Heart left ventricle (tissue), 7 donors: ENCODE data around the gene LYST.

GRCh38 chr1:234865933-234866906, 256.2 kb upstream of the IRF2BP2 start:
- PRO-cap, 6 experiments: peak in 1 of 6 experiments; most common plus-strand start chr1:234866683 (in 1); most common minus-strand start chr1:234866422 (in 1)
- RAMPAGE, long total RNA, 2 experiments: no peak in any of the 2 experiments
- RRBS: no CpG with 5 or more reads among the region's 19 CpGs

GRCh38 chr1:234875258-234876078, 253.2 kb downstream of the TOMM20 start:
- PRO-cap, 6 experiments: peak in 1 of 6 experiments; most common plus-strand start chr1:234875913 (in 1)
- RAMPAGE, long total RNA, 2 experiments: no peak in any of the 2 experiments
- RRBS: no CpG with 5 or more reads among the region's 23 CpGs

GRCh38 chr1:234961704-234963085, 166.4 kb downstream of the TOMM20 start:
- PRO-cap, 6 experiments: peak in 4 of 6 experiments; most common plus-strand start chr1:234962260 (in 2); most common minus-strand start chr1:234962159 (in 2)
- RAMPAGE, long total RNA, 2 experiments: no peak in any of the 2 experiments
- RRBS: no CpG with 5 or more reads among the region's 19 CpGs

- PRO-cap, 6 experiments: no peak in any of the 6 experiments
- RAMPAGE, long total RNA, 2 experiments: no peak in any of the 2 experiments
- RRBS: no CpG with 5 or more reads among the region's 3 CpGs
Observed at GRCh38 chr1:234980413-234980699, 148.3 kb downstream of the TOMM20 start.

DNA sequence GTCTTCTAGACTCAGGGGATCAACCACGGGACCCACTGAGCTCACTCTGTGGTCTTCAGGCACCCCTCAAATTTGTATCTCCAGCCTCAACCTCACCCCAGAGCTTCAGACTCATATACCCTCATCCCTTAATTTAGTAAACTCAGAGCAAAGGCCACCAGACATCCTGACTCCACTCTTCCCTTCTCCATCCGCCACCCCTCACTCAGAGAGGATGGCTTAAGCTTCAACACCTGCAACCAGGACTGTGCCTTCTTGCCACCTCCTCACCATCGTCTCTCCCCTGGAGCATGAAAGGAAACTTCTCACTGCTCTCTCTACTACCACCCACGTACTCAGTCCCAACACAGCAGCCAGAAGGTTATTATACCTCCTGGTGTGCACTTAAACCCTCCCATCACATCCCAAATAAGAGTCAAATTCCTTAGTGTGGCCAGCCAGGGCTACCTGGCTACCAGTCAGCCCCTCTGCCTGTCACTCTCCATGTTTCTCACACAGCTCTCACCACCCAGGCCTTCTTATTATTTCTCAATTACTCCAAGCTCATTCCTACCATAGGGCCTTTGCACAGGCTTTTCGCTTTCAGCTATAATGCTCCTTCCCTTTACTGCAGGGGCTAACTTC, 137.8 kb downstream of the TOMM20 start:
- PRO-cap, 6 experiments: no peak in any of the 6 experiments
- RAMPAGE, long total RNA, 2 experiments: no peak in any of the 2 experiments
- RRBS: no CpG with 5 or more reads among the region's 5 CpGs

- PRO-cap, 6 experiments: peak in 1 of 6 experiments; most common plus-strand start chr1:235012201 (in 1); most common minus-strand start chr1:235011959 (in 1)
- RAMPAGE, long total RNA, 2 experiments: no peak in any of the 2 experiments
- RRBS: 15% methylated on average over 2 of the region's 23 CpGs
Observed at GRCh38 chr1:235011450-235012413, 116.9 kb downstream of the TOMM20 start.

GRCh38 chr1:235023026-235023376, 105.6 kb downstream of the TOMM20 start:
- PRO-cap, 6 experiments: no peak in any of the 6 experiments
- RAMPAGE, long total RNA, 2 experiments: no peak in any of the 2 experiments
- RRBS: 56% methylated on average over 1 of the region's 7 CpGs

DNA sequence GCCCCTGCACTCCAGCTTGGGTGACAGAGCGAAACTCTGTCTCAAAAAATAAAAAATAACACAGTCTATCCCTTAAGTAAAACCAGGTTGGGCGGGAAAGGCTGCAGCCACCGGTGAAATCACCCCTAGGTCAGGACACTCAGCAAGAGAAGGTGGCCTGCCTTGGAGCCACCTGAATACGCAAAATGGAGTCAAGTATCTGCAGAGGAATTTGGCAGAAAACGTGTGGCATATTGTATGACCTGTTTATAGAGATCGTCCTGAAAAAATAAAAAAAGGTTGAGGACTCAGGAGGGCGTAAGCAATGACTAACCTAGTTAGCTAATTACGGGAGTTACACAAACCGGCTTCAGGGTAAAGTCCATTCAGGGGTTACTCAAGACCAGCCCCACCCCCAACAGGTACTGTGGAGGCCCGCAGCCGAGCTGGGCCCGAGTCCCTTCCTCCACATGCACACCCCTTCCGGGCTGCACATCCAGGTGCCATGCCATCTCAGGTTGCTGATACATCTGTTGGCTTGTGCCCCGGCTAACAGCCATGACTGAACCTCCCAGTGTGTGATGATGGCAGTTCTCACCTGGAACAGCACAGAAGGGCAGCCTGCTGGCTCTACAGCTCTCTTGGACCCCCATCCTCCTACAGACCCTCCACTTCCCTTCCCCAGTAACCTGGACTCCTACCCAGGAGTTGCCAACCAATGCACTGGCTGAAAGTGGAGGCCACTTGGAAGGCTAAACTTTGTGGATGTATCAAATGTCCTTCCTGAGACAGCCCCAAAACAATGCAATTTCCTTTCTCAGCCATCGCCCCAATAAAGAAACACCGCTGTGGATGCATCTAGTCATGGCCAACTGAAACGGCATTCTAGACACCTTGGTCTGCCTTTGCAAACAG, 66.1 kb downstream of the TOMM20 start:
- PRO-cap, 6 experiments: no peak in any of the 6 experiments
- RAMPAGE, long total RNA, 2 experiments: no peak in any of the 2 experiments
- RRBS: no CpG with 5 or more reads among the region's 17 CpGs

DNA sequence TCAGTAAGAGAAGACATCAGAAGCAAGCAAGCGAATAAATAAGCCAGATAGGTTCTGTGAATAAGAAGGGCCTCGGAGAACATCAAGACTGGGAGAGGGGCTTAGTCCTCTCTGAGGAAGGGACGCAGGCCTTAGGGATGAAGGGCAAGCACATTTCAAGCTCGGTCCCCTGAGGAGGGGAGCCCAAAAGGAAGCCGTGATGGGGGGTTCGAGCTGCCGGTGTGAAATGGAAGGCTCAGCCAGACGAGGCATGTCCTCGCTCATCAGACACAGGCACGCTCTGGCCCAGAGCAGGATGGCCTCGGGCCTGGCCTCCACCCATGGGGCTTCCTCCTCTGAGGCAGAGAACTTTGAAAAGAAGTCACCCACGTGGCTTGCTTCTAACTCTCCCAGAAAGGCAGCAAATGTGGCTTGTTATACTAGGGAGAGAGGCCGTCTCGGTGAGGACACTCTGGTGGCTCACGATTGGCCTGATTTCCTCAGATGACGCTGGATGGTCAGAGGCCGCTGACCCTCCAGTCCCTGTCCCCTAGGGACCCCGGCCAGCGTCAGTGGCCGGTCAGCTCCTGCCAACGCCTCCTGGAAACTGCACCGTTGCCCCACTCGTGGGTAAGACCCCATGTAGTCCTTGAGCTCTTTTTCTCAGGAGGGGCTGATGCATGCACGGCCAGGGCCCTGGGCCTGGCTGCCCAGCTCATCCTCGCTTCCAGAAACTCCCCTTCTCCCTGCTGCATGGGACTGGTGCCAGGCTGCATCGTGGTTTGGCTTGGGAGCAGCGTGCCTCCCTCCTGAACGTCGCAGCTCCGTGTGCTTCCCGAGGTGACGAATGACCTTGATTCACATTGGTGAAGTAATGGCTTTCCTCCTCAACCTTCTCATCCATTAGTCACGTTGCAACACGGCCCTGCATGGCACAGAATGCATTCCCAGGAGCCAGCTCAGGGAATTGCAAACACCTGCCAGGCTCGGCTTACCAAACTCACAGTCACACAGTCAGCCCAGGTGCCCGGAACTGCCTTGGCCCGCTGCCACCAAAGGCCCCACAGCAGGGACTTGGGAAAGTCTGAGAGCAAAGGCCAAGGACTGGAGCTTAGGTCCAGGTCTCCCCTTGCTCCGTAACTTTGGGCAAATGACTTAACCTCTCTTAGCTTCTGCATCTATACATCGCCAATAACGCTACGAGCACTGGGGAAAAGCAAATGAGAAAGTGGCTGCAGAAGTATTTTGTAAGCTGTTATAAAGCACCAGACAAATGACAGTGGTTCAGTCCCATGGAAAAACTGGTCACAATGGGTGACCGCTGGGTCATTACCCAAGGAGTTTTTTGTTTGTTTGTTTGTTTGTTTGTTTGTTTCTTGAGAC, 58.7 kb downstream of the TOMM20 start:
- PRO-cap, 6 experiments: peak in 4 of 6 experiments; most common plus-strand start position 417 of the sequence (in 1); most common minus-strand start position 282 of the sequence (in 4)
- RAMPAGE, long total RNA, 2 experiments: start-site peak on the minus strand in 1 of 2 experiments, centred at position 394 of the sequence, 6 reads per replicate
- RRBS: no CpG with 5 or more reads among the region's 42 CpGs

DNA sequence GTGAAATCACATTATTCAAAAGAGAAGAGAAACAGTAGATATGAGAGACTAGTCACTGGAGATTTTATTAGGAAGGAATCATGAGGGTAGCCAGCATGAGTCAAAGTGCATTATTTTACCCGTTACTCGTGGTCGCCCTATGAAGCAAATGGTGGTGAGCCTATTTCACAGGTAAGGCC, 52.8 kb downstream of the TOMM20 start:
- PRO-cap, 6 experiments: no peak in any of the 6 experiments
- RAMPAGE, long total RNA, 2 experiments: no peak in any of the 2 experiments
- RRBS: no CpG with 5 or more reads among the region's 3 CpGs

DNA sequence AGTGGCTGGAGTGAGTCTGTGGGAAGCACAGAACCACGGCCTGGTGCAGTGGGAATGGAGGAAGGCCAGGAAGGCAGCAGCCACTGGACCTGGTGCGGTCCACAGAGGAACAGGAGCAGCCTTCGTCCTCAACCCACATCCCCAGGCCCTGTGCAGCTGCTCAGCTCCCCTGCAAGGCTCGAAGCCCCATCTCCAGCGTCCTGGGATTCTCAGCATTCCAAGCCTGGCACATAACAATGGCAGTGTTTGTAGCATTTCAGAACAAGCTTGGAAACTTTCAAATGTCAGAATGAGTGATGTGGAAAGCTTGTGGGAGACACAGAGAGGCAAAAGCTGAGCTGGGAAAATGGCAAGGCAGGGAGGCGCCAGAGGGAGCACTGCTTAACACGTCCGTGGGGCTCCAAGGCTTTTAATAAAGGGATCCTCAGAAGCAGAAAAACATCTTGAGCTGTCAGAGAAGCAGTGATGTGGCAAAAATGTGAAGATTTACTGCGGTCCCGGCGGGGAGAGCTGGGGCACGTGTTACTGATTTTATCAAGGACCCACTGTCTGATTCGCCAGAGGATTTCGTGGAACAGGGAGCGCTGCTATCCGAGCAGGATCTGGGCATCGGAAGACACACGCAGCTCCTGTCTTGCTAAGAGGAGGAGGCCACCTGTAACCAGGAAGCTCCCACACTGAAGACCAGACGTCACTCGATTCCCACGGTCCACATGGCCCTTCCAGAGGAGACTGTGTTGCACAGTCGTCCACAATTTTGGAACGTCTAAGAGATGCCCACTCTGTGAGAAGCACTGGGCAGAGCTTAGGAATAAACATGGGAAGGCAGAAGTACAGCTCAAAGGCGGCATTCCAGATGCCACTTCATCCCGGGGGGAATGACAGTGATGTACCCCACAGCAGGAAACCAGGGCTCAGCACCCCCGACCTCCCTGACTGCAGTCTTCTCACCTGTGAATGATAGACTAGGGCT, 38.0 kb downstream of the TOMM20 start:
- PRO-cap, 6 experiments: no peak in any of the 6 experiments
- RAMPAGE, long total RNA, 2 experiments: no peak in any of the 2 experiments
- RRBS: no CpG with 5 or more reads among the region's 26 CpGs

- PRO-cap, 6 experiments: no peak in any of the 6 experiments
- RAMPAGE, long total RNA, 2 experiments: no peak in any of the 2 experiments
Observed at GRCh38 chr1:235110240-235110439, 18.5 kb downstream of the TOMM20 start.

DNA sequence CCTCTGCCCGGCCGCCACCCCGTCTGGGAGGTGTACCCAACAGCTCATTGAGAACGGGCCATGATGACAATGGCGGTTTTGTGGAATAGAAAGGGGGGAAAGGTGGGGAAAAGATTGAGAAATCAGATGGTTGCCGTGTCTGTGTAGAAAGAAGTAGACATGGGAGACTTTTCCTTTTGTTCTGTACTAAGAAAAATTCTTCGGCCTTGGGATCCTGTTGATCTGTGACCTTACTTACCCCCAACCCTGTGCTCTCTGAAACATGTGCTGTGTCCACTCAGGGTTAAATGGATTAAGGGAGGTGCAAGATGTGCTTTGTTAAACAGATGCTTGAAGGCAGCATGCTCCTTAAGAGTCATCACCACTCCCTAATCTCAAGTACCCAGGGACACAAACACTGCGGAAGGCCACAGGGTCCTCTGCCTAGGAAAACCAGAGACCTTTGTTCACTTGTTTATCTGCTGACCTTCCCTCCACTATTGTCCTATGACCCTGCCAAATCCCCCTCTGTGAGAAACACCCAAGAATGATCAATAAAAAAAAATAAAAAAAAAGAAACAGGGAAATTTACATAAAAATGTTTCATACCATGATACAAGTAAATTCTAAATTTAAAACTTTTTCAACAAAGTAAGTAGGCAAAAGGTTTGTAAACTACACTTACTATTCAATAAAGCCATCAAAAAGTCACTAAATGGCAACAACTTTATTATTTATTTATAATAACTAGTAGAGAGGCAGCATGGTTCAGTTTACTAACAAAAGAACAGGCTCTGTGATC, 18.1 kb downstream of the ARID4B start:
- PRO-cap, 6 experiments: no peak in any of the 6 experiments
- RAMPAGE, long total RNA, 2 experiments: no peak in any of the 2 experiments
- RRBS: no CpG with 5 or more reads among the region's 8 CpGs

- PRO-cap, 6 experiments: no peak in any of the 6 experiments
- RAMPAGE, long total RNA, 2 experiments: no peak in any of the 2 experiments
- RRBS: no CpG with 5 or more reads among the region's 4 CpGs
Observed at GRCh38 chr1:235313393-235313736, 14.6 kb downstream of the ARID4B start.

- PRO-cap, 6 experiments: peak in 6 of 6 experiments; most common minus-strand start chr1:235866744 (in 2)
- RAMPAGE, long total RNA, 2 experiments: start-site peak on the minus strand in 2 of 2 experiments, at chr1:235866877-235866925 at its widest, 31 to 257 reads per replicate
- RRBS: 1% methylated on average over 44 of the region's 95 CpGs
Observed at GRCh38 chr1:235866159-235867081, at the start of gene LYST. TSS of gene LYST (minus strand) at chr1:235866906.

DNA sequence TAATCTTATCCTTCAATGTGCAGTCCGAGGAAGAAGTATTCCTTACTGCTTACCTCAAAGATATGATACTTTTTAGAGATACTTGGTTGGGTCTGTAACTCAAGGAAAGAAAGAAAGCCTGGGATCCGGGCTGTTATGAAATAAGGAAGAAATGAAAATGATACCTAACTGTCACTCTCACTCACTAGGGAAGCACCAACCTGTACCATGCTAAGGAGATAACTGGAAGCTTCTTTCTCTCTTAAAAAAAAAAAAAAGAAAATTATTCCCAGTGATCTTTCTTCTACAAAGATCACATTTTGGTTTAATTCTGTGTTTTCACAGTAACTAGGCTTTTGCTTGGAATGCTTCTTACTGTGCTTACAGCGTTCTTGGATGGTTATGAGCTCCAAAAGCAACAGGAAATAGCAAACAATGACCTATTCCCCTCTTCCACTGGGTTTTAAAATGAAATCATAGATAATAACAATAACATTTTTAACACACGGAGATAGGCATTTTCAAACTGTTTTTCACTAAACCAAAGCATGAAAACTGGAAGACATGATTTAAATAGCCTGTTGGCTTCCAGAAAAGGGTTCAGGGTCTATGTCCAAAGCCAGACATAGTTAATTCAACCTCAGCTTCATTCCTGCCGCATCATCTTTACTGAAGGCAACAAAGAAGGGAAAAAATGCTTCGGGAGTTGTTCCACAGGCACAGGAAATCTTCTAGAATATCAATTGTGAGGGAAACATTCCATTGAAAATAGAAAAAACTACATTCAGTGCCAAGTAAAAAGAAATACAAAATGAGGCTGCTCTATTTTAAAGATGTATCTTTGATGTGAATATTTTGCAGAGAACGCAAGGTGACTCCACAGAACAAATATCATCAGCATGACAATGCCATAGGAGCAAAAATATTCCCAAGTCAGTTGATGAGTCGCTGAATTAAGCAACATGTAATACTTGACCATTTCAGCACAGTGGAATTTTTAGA, 80.9 kb downstream of the NID1 start:
- PRO-cap, 6 experiments: peak in 1 of 6 experiments; most common minus-strand start position 353 of the sequence (in 1)
- RAMPAGE, long total RNA, 2 experiments: no peak in any of the 2 experiments
- RRBS: no CpG with 5 or more reads among the region's 8 CpGs

DNA sequence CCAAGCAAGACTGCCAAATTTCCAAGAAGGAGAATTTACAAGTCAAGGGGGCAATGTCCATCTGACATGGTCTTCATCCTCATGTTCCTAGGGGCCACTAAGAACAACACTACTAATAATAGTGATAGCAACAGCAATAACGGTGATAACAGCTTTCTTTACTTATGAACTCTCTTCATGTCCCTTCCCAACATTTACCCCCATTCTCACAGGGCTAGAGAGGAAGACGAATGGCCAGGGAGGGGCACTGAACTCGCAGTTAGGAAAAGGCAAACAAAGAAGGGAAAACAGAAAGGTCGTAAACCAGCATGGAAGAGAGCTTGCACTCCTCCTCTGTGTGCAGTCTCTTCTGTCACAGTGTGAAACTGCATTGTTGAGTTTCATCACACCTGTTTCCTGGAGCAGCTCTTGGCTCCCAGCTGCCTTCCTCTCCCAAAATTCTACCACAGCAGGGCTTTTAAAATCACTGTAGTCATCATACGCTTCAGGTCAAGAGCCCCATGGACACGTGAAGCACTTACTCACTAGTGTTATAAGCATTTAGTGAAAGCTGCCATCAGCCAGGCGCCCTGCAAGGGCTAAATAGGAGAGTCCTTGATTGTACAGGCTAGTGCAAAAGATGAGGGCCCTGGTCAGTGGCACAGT, 63.3 kb downstream of the NID1 start:
- PRO-cap, 6 experiments: no peak in any of the 6 experiments
- RAMPAGE, long total RNA, 2 experiments: no peak in any of the 2 experiments
- RRBS: no CpG with 5 or more reads among the region's 7 CpGs

- PRO-cap, 6 experiments: no peak in any of the 6 experiments
- RAMPAGE, long total RNA, 2 experiments: no peak in any of the 2 experiments
- RRBS: no CpG with 5 or more reads among the region's 5 CpGs
Observed at GRCh38 chr1:236045411-236045717, 19.5 kb downstream of the NID1 start.

DNA sequence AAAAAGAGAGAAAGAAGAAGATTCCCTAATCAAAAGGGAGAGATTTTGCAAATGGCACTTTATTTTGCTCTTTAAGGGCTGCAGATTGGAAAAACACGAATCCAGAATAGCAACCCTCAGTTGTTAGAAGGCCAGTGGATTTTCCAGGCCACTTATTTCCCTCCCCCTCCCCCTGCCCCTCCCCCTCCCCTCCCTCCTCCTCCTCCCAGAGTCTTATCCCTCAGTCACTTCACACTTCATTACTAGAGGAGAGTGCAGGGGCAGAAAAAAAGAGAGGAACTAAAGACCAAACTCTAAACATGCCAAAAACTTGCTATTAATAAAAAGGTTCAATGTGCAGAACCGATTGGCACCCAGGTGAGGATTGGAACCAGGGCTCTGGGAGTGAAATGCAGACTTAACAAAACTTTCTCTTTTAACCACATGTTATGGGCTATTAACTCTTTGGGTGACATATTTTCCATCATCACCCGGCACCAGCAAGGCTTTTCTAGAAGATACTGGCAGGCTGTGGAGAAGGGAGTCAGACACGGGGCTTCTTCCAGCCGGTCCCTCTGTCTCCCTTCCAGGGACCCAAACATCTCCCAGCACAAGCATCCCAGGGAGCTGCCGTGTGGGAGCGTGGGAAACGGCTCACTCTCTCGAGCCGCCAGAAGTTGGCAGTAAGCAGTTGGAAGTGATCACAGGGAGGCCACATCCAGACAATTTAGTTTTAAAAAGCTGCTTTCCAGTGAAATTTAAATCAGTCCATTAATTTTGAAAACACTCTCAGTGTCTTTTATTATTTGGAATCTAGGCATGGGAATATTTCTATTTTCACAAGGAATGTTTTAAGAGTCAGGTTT, 13.6 kb downstream of the NID1 start:
- PRO-cap, 6 experiments: peak in 1 of 6 experiments; most common plus-strand start position 245 of the sequence (in 1); most common minus-strand start position 567 of the sequence (in 1)
- RAMPAGE, long total RNA, 2 experiments: no peak in any of the 2 experiments
- RRBS: 11% methylated on average over 3 of the region's 10 CpGs

GRCh38 chr1:236083491-236084615, 19.0 kb upstream of the NID1 start:
- PRO-cap, 6 experiments: no peak in any of the 6 experiments
- RAMPAGE, long total RNA, 2 experiments: no peak in any of the 2 experiments
- RRBS: no CpG with 5 or more reads among the region's 10 CpGs